Transverse colon (tissue), 4 donors: Measurements from ENCODE around the genes RPL10A, SLC26A8 and MAPK14.

GRCh38 chr6:35018825-35020021 lies 121.9 kb downstream of the TCP11 start:
- PRO-cap, result no peak
- RAMPAGE, long total RNA, 4 experiments, result start-site peak on the plus strand in 2 of 4 experiments, at chr6:35019054-35020023 at its widest, 8 to 17 reads per replicate

GRCh38 chr6:35023990-35025200 lies 116.7 kb downstream of the TCP11 start:
- PRO-cap, result unidirectional peak, minus-strand start at chr6:35024712
- RAMPAGE, long total RNA, 4 experiments, result start-site peak on the plus strand in 2 of 4 experiments, at chr6:35023893-35024874 at its widest, 6 to 11 reads per replicate

DNA sequence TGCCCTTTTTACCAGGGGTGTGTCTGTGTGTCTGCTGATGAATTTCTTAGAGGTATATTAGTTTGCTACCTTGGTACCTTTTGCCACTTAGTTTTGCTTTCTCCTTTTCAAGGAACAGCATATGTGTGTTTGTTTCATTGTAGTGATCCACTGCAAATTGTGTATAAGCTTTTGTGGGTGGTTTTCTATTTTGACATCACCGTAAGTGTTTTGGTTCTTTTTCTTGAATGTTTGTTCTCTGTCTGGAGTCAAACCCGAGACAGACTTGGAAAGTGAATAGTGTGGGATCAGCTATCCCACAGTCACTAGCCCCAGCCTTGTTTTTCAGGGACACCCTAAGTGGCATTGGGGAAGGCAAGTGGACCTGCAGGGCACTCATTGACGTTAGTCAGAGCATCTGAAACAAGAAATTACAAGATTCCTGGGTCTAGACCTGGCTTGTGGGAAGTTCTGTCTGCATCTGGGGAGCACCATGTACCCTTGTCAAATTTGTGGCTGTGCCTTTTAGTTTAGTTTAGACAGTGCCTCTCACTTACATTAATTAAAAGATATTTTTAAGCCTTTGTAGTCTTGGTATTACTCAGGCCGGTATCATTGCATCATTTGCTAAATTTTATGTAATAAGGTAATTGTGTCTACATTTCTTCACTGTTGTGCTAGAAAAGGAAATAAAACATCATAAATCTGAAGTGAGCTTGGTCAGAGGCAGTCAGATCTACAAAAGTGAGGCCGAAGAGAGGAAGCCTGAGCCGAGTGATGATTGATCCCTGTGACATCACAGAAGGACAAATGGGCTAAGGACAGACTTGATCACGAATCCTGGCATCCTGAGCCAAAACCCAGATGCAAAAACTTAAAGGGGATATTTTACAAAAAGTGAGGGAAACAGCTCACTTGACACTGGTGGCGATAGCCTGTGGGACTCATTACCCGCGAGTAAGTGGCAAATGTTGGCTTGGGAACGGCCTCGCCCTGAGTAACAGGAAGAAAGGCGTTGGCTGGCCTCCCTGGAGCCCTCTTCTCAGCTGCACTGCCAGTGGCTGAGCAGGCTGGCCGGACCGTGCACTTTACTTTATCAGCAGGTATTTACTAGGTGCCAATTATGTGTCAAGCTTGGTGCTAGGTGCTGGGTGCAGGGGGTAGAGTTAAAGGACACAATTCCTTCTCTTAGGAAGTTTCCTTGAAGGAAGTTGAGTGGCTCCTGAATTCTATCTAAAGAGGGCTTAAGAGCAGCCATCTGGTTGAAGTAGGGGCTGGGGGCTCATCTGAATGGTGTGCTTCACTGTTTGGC lies 106.6 kb downstream of the TCP11 start:
- PRO-cap, result bidirectional peak, plus-strand start at position 1,036 of the sequence, minus-strand start at position 1,032 of the sequence
- RAMPAGE, long total RNA, 4 experiments, result start-site peak on the plus strand in 1 of 4 experiments, centred at position 822 of the sequence, 5 reads per replicate

DNA sequence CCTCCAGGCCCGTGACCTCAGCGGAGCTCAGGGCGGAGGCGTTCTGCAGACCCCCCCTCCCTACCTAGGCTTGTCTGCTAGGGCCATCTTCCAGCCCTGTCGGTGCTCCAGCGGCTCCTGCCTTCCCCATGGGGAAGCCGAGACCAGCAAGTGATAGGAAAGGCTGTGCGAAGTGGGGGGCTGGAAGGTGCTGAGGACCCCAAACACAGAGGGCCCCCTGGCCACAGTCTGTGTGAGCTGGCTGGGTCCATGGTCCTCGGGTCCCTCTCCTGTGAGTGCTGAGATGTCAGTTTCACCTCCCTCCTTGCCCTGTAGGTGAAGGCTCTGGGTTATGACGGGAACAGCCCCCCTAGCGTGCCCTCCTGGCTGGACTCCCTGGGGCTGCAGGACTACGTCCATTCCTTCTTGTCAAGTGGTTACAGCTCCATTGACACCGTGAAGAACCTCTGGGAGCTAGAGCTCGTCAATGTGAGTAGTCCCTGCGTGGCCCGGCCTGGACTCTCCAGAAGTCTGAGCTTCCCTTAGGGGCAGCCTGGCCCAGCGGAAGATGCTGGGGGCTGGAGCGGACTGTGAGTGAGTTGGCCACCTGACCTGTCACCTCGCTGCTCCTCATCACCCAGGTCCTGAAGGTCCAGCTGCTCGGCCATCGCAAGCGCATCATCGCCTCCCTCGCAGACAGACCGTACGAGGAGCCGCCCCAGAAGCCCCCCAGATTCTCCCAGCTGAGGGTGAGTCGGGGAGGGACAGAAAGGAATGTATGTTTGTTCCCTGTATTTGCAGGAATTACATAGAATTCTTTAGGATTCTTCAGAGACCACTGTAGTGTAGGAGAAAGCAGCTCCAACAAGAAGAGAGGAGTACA lies 61.7 kb downstream of the TCP11 start:
- PRO-cap, result no peak
- RAMPAGE, long total RNA, 4 experiments, result start-site peak on the plus strand in 1 of 4 experiments, centred at positions 370 to 593 of the sequence, 5 to 6 reads per replicate

DNA sequence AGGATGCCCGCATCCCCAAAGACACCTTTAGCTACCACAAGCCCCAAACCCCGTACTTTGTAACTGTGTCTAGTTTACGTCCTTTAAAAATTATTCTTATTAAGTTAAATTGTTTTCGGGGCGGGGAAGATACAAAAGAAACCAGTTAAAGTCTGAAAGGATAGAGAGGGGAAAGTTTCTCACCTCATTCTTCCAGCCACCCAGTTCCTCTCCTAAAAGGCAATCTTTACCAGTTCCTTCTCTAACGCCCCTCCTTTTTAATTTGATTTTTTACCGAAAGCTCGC lies 1.1 kb upstream of the ZNF76 start:
- PRO-cap, result no peak
- RAMPAGE, long total RNA, 4 experiments, result no peak in any of the 4 experiments

GRCh38 chr6:35348340-35349012 lies 6.1 kb downstream of the PPARD start:
- PRO-cap, result no peak
- RAMPAGE, long total RNA, 4 experiments, result no peak in any of the 4 experiments

DNA sequence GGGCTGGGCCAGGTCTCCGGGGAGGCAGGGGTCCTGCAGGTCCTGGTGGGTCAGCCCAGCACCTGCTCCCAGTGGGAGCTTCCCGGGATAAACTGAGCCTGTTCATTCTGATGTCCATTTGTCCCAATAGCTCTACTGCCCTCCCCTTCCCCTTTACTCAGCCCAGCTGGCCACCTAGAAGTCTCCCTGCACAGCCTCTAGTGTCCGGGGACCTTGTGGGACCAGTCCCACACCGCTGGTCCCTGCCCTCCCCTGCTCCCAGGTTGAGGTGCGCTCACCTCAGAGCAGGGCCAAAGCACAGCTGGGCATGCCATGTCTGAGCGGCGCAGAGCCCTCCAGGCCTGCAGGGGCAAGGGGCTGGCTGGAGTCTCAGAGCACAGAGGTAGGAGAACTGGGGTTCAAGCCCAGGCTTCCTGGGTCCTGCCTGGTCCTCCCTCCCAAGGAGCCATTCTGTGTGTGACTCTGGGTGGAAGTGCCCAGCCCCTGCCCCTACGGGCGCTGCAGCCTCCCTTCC lies 24.7 kb upstream of the FANCE start:
- PRO-cap, result no peak
- RAMPAGE, long total RNA, 4 experiments, result no peak in any of the 4 experiments

- PRO-cap, result bidirectional peak, plus-strand start at chr6:35468401, minus-strand start at chr6:35468236
- RAMPAGE, long total RNA, 4 experiments, result start-site peak on the plus strand in 3 of 4 experiments, at chr6:35468401-35468431 at its widest, 196 to 7,746 reads per replicate
Measured at GRCh38 chr6:35467496-35468527, at the start of gene RPL10A. TSS of gene RPL10A (plus strand) at chr6:35468401.

DNA sequence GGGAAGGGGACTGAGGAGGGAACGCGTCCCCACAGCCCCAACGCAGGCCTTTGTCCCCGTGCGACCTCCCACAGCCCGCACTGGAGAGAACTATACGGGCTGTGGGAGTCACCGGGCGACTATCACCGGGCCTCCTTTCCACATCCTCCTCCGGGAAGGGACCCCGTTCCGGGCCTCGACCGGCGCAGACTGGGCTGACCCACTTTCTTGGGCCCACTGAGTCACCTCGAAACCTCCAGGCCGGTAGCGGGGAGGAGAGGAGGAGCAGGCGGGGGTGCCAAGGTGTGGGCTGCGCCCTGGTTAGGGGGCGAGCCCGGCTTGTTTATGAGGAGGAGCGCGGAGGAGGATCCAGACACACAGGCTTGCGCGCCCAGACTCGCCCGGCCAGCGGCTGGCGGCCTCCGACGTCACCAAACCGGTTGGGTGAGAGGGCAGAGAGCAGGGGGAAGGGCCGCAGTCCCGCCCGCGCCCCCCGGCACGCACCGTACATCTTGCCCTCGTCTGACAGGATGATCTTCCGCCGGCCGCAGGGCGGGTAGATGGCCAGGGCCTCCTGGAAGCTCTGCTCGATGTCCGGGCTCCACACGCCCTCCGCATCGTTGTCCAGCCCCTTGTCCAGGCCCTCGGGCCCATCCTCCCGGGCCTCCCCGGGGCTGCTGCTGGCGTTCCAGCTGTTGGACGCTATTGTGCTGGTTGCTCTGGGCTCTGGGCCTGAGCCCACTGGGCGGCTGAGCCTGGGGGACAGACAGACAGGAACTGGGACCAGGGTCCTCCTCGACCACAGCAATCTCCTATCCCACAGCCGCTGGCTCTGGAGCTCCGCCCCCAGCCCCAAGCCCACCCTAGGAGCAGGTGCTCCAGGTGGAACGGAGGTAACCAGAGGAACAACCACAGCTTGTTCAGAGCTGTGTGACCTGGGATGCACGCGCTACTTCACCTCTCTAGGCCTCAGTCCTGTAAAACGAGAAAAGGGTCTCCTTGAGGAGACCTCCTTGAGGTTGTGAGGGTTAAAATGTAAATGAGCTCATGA lies 10.6 kb downstream of the TEAD3 start:
- PRO-cap, result bidirectional peak, plus-strand start at position 507 of the sequence, minus-strand start at position 364 of the sequence
- RAMPAGE, long total RNA, 4 experiments, result start-site peak on the minus strand in 1 of 4 experiments, centred at position 618 of the sequence, 36 reads per replicate

GRCh38 chr6:35568939-35569765 lies 56.5 kb upstream of the TULP1 start:
- PRO-cap, result no peak
- RAMPAGE, long total RNA, 4 experiments, result no peak in any of the 4 experiments

DNA sequence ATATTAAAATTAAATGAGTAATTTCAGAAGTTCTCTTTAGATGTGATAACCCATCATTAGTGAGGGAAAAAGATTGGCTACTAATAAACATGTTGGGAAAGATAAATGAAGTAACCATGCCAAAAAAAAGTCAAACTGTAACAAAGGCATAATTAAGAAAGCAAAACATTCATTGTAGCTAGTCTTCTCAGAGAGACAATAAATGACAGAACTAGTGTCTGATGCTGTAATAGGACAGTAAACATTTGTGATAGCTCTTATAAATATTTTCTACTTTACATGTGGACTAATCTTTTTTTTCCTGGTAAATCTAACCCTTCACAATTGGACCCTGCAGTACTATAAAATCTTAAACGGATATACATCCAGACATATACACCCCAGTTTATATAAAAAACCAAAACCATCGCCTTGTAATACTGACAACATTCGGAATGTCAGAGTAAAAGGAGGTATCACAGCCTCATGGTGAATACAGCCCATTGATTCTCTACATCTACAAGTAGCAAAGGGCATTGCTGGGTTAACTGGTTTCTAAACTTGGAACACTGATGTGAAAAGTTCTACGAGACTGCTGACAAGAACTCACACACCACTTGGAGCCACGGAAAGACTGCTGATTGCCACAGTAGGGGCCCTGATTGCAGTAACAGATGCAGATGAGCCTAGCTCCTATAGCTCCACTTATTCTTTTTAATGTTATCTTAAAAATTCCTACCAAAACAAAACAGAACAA lies 87.7 kb downstream of the FKBP5 start:
- PRO-cap, result no peak
- RAMPAGE, long total RNA, 4 experiments, result no peak in any of the 4 experiments

DNA sequence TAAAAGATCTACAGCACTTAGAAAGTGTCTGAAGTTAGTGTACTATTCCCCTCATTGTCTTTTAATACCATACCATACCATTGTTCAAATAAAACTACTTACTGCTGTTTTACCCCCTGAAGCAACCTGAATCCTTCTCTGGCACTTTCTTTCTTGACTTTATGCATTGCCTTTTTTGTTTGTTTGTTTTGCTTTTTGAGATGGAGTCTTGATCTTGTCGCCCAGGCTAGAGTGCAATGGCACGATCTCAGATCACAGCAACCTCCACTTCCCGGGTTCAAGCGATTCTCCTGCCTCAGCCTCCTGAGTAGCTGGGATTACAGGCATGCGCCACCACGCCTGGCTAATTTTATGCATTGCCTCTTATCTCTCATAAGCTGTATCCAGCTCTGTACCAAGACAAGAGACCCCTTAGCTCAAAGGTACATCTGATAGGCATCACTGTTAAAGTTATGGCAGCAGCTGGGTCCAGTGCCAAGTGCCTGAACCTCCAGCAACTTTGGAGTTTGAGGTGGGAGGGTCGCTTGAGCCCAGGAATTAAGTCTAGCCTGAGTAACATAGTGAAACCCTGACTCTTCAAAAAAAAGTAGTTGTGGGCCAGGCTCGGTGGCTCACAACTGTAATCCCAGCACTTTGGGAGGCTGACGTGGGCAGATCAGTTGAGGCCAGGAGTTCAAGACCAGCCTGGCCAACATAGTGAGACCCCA lies 34.1 kb downstream of the FKBP5 start:
- PRO-cap, result no peak
- RAMPAGE, long total RNA, 4 experiments, result no peak in any of the 4 experiments

DNA sequence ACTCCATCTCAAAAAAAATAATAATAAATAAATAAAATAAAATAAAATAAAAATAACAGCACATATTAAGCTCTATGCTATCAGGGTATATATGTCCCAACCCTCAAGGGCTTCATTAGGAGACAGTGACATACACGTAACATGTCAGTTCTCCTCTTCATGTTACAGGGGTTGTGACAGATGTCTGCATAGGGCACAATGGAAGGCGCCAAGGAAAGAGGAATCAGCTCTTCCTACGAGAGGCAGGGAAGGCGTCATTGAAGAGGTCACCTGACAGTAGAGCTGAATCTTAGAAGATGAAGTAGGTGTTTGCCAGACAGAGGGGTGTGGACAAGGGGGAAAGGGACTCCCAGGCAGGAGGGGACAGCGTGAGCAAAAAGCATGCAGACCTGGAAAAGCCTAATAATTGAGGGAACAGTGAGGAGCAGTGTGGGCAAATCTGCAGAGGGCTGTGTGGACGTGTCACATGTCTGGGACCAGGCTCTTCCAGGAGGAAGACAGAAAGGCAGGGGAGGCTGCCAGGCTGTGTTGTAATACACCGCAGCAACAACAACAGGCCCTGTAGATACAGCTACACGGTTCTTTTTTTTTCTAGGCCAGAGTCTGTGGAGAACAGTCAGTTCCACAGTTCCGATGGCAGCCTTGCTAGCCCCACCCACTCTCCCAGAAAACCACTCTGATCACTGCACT lies 2.4 kb upstream of the FKBP5 start:
- PRO-cap, result unidirectional peak, plus-strand start at position 594 of the sequence
- RAMPAGE, long total RNA, 4 experiments, result no peak in any of the 4 experiments

DNA sequence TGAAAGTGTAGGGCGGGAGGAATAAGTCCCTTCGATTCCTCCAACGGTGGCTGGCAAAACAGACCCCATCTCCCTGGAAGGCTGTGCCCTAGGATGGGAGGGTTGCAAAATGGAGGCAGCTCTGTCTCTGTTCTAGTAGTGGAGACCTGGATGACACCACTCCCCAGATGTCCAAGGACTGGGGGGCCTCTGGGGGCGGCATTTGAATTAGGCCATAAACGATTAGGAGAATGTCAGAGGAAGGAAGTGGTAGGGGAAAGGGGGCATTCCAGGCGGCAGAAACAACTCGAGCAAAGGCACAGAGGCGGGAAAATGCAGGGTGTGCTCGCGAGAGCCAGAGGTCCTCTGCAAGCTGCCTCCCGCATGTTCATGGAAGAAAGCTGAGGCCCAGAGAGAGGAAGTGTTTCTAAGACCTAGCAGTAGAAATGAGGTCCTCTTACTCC lies 18.9 kb upstream of the ARMC12 start:
- PRO-cap, result no peak
- RAMPAGE, long total RNA, 4 experiments, result no peak in any of the 4 experiments

GRCh38 chr6:35731068-35731302 lies 5.8 kb upstream of the ARMC12 start:
- PRO-cap, result no peak
- RAMPAGE, long total RNA, 4 experiments, result no peak in any of the 4 experiments

DNA sequence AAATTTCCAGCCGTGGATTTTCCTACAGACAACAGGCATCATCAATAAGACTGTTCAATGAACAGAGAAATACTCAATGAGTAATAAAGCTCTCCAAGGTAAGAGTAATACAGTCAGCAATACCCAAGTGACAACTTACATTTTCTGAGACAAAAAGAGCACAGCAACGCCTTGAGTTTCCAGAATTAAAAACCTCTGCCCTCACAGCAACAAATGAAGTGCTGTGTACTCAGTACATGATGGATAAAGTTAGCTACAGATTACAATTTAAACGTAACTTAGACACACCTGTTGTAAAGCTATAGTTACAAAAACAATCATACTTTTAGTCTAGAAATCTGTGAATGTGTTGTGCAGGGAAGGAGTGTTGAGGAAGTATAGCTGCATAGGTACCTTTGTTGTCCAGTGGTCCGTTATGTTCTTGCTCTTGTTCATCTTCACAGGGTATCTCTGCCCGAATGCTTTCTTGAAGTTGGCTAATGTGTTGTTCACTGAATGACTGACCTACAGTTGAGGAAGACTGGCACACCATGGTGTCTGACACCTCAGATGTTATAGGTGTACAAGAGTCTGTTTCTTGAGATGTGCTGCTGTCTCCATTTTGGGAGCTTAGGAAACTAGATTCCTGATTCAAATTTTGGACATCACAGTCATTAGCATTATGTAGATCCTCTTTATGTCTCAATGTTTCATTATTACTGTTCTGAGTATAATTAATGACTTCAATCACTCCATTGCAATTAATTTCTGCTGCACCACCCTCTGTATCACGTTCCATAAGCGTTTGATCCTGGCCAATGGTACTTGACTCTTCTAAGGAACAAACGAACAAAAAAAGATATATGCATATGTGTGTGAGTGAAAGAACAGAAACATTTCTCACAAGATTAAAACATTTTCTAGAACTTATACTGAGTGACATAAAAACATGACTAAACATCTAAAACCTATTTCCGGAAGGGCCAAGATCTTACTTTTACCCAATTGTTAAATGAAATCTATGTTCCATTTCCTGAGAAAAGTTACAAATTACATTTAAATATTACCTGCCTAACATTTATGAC lies 51.5 kb downstream of the SRPK1 start:
- PRO-cap, result no peak
- RAMPAGE, long total RNA, 4 experiments, result start-site peak on the minus strand in 1 of 4 experiments, centred at position 525 of the sequence, 24 reads per replicate

GRCh38 chr6:36024086-36024901 lies at the start of gene SLC26A8:
TSS of gene SLC26A8 (minus strand) at chr6:36024641.
- PRO-cap, result no peak
- RAMPAGE, long total RNA, 4 experiments, result no peak in any of the 4 experiments

DNA sequence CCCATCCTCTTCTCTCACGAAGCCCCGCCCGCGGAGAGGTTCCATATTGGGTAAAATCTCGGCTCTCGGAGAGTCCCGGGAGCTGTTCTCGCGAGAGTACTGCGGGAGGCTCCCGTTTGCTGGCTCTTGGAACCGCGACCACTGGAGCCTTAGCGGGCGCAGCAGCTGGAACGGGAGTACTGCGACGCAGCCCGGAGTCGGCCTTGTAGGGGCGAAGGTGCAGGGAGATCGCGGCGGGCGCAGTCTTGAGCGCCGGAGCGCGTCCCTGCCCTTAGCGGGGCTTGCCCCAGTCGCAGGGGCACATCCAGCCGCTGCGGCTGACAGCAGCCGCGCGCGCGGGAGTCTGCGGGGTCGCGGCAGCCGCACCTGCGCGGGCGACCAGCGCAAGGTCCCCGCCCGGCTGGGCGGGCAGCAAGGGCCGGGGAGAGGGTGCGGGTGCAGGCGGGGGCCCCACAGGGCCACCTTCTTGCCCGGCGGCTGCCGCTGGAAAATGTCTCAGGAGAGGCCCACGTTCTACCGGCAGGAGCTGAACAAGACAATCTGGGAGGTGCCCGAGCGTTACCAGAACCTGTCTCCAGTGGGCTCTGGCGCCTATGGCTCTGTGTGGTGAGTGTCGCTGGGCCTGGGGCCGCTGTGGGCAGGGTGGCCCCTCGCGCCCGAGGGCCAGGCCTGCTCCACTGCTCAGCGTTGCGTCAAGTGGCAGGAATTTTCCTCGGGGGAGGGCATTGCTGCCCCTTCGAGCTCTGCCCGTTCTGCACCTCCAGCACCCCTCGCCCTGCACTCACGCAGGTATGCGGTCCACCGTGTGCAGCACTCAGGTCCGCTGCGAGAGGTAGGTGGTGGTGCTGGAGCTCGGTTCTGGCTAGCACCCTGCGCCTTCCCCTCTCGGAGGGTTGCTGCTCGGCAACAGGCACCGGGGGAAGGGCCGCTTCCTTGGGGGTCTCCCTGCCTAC lies at the start of gene MAPK14:
Gene MAPK14, plus strand, starts transcription at position 141 of the 953 bp plus-strand sequence.
- PRO-cap, result bidirectional peak, plus-strand start at position 152 of the sequence, minus-strand start outside the sequence; unidirectional peak, plus-strand start at position 289 of the sequence; bidirectional peak, plus-strand start at position 538 of the sequence, minus-strand start at position 542 of the sequence
- RAMPAGE, long total RNA, 4 experiments, result start-site peak on the plus strand in 2 of 4 experiments, centred at positions 77 to 506 of the sequence, 25 to 48 reads per replicate

- PRO-cap, result bidirectional peak, plus-strand start at chr6:36028962, minus-strand start at chr6:36028764; unidirectional peak, minus-strand start at chr6:36029006
- RAMPAGE, long total RNA, 4 experiments, result no peak in any of the 4 experiments
Measured at GRCh38 chr6:36028621-36029398, 1.2 kb downstream of the MAPK14 start.

GRCh38 chr6:36085133-36085594 lies 45.1 kb upstream of the MAPK13 start:
- PRO-cap, result no peak
- RAMPAGE, long total RNA, 4 experiments, result no peak in any of the 4 experiments